ENCODE measurements around a stretch of chr13.

- PRO-cap: unidirectional peak, minus-strand start at chr13:62865130
Observed at GRCh38 chr13:62864892-62865191, 881.7 kb upstream of the ENSG00000237378 start.

GRCh38 chr13:69221481-69222058 is 886.7 kb downstream of the KLHL1 start:
- PRO-cap: no peak

GRCh38 chr13:69650510-69650988 is 457.7 kb downstream of the KLHL1 start:
- PRO-cap: no peak

DNA sequence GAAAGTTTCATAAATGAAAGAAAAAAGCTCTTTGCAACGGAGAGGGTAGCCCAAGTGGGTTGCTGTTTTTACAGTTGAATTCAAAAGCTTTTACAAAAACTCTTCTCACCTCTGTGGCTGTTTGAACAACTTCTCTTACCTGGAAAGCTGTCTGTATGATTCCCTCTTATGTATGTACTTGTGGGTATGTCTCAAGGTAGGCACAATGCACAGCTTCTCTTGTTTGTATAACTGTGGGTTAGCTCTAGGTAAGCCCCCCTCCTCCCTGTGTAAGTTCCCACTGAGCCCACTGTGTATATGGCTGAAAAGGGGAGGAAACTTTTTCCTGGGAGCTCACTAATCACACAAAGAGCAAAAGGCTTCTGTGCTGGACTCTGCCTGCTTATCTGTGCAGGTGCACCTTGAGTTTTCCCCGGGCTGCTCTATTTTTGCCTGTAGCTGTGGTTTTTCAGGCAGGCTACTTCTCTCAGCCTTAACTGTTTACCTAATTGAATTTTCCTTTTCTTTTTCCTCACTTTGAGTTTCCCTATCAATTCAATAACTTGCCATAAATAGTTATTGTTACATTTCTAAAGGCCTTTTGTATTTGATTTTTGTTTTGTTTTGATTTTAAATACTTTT is 424.3 kb downstream of the KLHL1 start:
- PRO-cap: no peak

- PRO-cap: no peak
Observed at GRCh38 chr13:71014792-71015808, 851.9 kb downstream of the DACH1 start.

GRCh38 chr13:71488756-71489383 is 378.1 kb downstream of the DACH1 start:
- PRO-cap: no peak

DNA sequence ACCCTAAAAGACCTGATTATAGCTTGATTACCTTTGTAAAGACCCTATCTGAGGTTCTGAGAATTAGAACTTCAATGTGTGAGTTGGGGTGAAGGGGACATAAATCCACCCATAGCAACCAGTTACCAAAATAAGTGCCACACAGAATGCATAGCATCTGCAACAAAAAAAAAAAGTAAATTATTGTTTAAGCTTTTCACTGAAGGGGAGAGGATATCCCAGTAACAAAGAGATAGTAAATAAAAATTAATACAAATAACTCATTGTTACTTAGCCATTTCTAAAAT is 175.2 kb downstream of the MZT1 start:
- PRO-cap: no peak

- PRO-cap: no peak
Observed at GRCh38 chr13:72741286-72741711, 13.6 kb downstream of the BORA start.

DNA sequence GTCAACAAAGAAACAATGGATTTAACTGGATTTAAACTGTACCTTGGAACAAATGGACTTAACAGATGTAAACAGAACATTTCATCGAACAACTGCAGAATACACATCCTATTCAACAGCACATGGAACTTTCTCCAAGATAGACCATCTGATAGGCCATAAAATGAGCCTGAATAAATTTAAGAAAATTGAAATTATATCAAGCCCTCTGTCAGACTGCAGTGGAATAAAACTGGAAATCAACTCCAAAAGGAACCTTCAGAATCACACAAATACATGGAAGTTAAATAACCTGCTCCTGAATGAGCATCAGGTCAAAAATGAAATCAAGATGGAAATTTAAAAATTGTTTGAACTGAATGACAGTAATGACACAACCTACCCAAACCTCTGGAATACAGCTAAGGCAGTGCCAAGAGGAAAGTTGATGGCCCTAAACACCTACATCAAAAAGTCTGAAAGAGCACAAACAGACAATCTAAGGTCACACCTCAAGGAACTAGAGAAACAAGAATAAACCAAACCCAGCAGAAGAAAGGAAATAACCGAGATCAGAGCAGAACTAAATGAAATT is 116.1 kb downstream of the PIBF1 start:
- PRO-cap: no peak

- PRO-cap: no peak
Observed at GRCh38 chr13:72971385-72971598, 87.5 kb upstream of the KLF5 start.

GRCh38 chr13:73044902-73045612 is 13.7 kb upstream of the KLF5 start:
- PRO-cap: no peak

GRCh38 chr13:73061854-73063080 is 3.5 kb downstream of the KLF5 start:
- PRO-cap: no peak

- PRO-cap: no peak
Observed at GRCh38 chr13:73064885-73065349, 6.1 kb downstream of the KLF5 start.

- PRO-cap: no peak
Observed at GRCh38 chr13:73327491-73328060, 268.8 kb downstream of the KLF5 start.

- PRO-cap: unidirectional peak, minus-strand start at chr13:73521377
Observed at GRCh38 chr13:73521266-73521758, 462.5 kb downstream of the KLF5 start.

DNA sequence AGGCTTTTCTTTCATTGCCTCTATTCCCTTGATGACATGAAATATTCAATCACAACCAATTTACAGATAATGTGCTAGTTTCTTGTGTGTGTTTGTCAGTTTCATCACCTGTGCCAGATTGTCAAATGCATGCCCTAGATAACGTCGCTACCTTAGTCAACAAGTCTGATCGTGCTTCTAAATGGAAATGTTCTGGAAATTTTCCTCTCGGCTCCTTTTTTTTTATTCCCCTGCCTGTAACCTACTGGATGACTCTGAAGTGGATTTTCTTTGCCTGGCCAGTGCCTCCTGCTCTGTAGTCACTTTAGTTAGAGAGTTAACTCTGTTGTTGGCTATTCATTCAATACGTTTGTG is 478.2 kb downstream of the KLF5 start:
- PRO-cap: no peak

DNA sequence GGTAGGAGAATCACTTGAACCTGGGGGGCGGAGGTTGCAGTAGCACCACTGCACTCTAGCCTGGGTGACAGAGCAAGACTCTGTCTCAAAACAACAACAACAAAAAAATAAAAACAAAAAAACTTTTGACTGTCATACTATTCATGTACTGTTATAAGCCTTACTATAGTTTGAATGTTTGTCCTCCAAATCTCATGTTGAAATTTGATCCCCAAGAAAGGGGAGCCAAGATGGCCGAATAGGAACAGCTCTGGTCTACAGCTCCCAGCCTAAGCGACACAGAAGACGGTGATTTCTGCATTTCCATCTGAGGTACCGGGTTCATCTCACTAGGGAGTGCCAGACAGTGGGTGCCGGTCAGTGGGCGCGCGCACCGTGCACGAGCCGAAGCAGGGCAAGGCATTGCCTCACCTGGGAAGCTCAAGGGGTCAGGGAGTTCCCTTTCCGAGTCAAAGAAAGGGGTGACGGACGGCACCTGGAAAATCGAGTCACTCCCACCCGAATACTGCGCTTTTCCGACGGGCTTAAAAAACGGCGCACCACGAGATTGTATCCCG is 581.6 kb downstream of the KLF5 start:
- PRO-cap: no peak

GRCh38 chr13:73765329-73765881 is 706.6 kb downstream of the KLF5 start:
- PRO-cap: no peak

DNA sequence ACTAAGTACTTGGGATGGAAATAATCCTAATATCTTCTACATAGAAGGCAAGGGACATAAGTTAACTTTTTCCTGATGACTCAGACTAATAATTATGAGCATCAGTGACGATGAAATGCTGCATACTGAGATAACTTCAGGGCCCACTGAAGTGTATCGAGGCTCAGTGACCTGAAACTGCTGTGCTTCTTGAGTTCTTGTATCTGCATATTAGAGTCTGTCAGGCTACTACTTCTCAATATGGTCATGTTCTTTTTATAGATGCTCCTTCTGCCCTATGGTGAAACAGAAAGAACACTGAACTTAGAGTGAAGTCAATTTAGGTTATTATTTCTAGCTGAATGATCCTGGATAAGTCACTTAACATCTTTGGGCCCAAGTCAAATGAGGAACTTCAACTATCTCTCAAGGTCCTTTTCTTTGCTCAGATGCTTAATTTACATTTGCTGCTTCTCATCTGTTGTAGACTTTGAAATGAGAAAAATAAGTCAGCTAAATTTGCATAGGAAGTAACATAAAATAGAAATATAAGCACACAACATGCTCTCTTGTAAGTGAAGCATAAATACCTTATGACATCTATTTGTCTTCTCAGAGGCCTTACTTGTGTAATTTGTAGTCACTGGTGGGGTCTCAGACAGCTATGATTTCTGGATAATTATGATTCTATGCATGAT is 909.1 kb downstream of the KLF5 start:
- PRO-cap: no peak

- PRO-cap: no peak
Observed at GRCh38 chr13:74036257-74036769, 977.5 kb downstream of the KLF5 start.

Data from Metastatic Pancreatic Carcinoma in the Ovary (tissue), 1 donor.